Glomerular endothelial cell (primary cell): Measurements from ENCODE around the gene RPE.

- RAMPAGE, long total RNA: no peak
Measured at GRCh38 chr2:204744371-204745182, 199.3 kb downstream of the PARD3B start.

DNA sequence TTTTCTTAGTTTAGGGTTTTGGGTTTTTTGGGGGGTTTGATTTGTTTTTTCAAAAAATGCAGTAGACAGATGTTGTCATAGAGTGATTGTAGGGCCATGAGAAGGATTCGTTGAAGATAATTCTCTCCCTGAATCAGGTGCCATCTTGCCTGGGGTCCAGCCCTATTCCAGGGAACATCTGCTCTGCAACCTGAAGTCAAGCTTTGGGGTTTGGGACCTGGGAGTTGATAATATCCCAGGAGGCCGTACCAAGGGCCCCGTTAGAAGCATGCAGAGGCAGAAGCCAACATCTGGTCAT lies 515.7 kb upstream of the NRP2 start:
- RAMPAGE, long total RNA: no peak

DNA sequence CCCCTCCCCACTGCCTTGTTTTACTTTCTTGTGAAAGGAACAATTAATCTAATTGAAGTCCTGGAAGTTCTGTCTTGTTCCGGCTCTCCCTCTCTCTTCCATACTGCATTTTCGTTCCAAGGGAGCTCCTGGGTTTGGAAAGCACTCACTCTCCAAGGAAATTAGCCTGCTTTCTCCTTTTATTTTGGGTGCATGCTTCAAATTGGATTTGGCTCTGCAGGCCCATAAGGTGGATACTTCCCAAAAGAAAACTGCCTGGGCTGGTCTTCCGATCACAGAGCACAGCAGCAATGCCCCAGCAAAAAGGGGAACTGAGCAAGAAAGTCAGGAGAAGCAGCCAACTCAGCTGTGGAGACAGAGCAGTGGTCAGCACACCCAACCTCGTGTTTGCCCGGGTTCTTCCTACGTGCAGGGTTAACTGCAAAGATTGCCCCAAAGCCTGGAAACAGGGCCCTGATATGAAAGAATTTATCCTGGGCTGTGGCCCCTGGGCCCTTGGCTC lies 17.8 kb downstream of the NRP2 start:
- RAMPAGE, long total RNA: no peak

GRCh38 chr2:205757607-205758188 lies 75.4 kb downstream of the NRP2 start:
- RAMPAGE, long total RNA: no peak

- RAMPAGE, long total RNA: no peak
Measured at GRCh38 chr2:206146915-206147142, 12.4 kb downstream of the NDUFS1 start.

GRCh38 chr2:206147331-206147980 lies 11.8 kb downstream of the NDUFS1 start:
- RAMPAGE, long total RNA: no peak

GRCh38 chr2:206158203-206158700 lies 992 bp downstream of the NDUFS1 start:
- RAMPAGE, long total RNA: no peak

GRCh38 chr2:207075830-207076599 lies 89.7 kb downstream of the KLF7 start:
- RAMPAGE, long total RNA: no peak

GRCh38 chr2:207164499-207165353 lies 1.0 kb downstream of the KLF7 start:
- RAMPAGE, long total RNA: no peak

- RAMPAGE, long total RNA: no peak
Measured at GRCh38 chr2:207253890-207254503, 88.2 kb upstream of the KLF7 start.

DNA sequence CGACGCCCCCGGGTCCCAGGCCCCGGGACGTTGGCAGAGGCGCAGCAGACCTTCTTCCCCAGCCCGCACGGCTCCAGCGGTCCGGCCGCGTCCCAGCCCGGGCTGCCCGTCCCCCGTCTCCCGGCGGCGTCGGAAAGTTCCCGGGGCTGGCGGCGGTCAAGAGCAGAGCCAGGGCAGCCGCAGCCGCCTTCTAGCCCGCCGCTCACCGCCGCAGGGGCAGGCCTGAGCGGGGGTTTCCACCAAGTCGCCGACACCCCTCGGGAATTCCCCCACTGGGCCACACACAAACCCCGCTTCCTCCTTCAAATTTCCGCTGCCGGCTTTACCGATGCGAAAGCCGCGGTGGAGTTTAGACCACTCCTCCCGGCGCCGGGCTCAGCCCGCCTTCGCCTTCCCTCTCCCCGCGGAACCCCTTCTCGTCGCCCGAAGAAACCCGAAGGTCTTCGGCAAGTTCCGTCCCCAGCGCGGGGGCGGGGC lies 338 bp upstream of the CREB1 start:
- RAMPAGE, long total RNA: no peak

- RAMPAGE, long total RNA: no peak
Measured at GRCh38 chr2:207584694-207585347, 40.4 kb downstream of the METTL21A start.

DNA sequence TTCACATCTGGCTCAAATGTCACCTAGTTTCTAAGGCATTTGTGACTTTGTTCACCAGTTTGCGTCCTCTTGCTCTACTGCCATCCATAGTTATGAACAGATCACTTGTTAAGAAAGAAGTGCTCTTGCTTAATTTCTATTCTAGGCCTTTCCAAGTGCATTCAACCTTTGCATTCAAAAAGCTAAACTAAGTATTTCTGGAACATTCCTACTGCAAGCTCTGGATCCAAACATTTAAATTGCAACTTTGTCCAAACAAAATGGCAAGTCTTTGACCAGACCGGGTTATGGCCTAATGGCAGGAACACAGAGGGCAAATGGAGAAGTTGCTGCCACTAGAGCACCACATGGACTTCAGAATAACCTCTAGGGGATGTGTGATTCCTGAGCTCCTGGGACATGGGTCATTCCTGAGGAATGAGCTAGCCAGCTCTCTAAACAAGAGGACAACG lies 109.6 kb upstream of the FZD5 start:
- RAMPAGE, long total RNA: no peak

DNA sequence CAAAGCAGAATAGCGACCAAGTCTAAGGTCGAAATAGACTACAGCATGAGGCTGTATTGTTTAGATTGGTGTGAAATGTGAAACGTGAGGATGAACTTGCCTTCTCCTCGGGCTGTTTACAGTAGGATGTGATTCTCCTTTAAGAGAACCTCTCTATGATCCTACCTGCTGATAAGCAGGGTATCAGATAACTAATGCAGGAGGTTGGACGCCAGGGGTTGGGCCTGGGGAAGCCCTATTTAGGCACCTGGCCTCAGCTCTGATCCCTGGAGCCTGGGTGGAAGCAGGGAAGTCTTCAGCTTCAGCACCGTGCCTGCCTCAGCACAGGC lies 11.4 kb downstream of the CRYGD start:
- RAMPAGE, long total RNA: no peak

DNA sequence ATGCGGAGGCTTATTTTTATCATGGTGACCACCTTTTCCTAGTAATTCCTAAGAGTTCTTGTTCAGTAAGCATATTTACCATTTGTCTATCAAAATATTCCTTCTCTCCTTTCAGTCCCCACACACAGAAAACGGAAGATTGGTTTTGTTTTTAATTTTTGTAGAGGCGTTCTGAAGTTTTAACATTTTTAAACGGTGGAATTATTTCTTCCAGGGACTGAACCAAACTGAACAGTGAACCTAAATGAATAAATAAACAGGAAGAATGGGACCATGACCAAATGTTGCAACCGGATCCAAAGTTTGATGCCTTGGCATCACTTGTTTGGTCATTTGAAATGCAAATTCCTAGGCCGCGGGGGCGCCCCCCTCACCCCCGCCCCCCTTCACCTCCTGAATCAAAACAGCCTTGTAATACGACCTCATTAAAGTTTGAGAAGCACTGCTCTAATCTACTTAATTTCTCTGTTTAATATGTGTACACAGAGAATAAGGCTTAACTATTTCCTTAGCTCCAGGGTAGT lies 6.0 kb downstream of the C2orf80 start:
- RAMPAGE, long total RNA: no peak

DNA sequence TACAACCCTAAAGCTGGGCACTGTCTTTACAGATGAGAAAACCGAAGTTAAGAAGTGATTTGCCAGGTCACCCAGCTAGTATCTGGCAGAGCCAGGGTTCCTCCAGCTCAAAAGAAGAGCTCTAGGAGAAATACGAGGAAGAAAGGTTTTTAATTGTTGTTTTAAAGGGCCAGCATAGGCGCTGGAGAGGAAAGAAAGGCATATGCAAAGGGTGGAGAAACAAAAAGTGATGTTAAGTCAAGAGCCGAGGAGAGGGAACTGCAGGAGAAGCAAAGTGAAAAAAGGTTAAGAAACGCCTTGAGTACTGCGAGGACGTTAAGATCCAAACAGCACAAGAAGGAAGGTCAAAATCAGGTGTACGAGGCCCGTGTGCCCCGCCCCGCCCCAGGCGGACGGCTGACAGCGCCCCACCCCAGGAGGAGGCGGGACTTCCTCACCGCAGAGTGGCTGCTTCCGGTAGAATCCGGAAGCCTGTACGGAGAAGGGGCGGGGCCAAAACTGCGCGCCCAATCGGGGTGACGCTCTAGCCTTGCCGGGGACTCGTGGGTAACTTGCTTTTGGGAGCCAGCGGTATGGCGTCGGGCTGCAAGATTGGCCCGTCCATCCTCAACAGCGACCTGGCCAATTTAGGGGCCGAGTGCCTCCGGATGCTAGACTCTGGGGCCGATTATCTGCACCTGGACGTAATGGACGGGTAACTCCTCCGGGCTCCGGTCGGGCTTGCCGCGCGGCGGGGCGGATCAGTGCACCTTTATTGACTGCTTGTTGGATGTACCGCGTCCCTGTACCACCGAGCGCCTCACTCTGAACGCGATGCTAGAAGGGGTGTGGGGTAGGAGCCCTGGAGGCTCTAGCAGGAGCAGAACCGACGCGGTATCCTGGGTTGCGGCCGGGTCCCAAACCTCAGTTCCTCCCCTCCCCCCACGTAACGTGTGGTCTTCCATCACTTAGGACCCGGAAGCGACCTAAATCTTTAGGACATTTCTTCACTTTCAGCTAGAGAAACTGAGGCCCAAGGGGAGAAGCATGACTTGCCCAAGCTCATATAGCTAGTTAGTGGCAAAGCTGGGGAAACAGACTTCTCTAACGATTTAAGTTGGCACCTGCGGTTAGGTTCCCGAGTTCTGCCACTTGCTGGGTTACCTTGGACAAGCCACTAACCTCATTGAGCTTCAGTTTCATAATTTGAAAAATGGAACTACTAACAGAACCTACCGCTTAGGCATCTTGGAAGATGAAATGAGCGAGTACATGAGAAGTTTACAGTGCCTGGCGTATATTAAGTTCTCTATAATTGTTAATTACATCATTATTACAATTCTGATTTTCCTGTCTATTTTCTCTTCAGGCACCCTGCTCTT lies at the start of gene RPE:
TSS of gene RPE (plus strand) at position 549 of the 1,361 bp plus-strand sequence.
- RAMPAGE, long total RNA: start-site peak on the plus strand centred at position 548 of the sequence, 26 bp wide, 398 and 88 reads in 2 replicates

- RAMPAGE, long total RNA: no peak
Measured at GRCh38 chr2:210162495-210163120, 8.6 kb downstream of the KANSL1L start.

DNA sequence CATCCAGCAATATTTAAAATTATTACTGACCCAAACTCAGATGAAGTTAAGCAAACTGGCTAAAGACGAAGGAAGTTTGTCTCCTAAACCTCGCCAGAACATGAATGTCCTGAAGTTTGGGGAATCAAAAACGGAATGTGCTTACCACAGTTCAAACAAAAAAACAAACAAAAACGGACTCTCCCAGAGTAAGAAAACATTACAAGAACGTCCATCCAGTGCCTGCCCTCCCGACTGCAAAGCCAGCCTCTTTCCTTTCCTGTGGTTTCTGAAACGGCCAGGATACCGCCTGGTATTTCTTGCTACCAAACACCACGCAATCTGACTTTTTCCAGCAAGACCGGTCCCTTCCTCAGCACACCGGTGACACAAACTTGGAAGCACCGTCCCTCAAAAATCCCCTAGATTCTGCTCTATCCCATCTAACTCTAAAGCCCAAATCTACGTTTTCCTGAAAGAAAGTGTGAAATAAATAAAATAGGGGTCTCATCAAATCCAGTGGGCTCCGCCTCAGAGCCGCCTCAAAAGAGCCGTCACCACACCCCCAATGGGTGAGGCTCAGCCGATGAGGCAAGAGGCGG lies 927 bp downstream of the KANSL1L start:
- RAMPAGE, long total RNA: no peak

- RAMPAGE, long total RNA: no peak
Measured at GRCh38 chr2:210181293-210182232, 10.4 kb upstream of the KANSL1L start.

GRCh38 chr2:210548589-210549476 lies 7.6 kb upstream of the CPS1 start:
- RAMPAGE, long total RNA: no peak